ENCODE measurements around the genes ZFPL1, SYVN1 and ZNRD2.

DNA sequence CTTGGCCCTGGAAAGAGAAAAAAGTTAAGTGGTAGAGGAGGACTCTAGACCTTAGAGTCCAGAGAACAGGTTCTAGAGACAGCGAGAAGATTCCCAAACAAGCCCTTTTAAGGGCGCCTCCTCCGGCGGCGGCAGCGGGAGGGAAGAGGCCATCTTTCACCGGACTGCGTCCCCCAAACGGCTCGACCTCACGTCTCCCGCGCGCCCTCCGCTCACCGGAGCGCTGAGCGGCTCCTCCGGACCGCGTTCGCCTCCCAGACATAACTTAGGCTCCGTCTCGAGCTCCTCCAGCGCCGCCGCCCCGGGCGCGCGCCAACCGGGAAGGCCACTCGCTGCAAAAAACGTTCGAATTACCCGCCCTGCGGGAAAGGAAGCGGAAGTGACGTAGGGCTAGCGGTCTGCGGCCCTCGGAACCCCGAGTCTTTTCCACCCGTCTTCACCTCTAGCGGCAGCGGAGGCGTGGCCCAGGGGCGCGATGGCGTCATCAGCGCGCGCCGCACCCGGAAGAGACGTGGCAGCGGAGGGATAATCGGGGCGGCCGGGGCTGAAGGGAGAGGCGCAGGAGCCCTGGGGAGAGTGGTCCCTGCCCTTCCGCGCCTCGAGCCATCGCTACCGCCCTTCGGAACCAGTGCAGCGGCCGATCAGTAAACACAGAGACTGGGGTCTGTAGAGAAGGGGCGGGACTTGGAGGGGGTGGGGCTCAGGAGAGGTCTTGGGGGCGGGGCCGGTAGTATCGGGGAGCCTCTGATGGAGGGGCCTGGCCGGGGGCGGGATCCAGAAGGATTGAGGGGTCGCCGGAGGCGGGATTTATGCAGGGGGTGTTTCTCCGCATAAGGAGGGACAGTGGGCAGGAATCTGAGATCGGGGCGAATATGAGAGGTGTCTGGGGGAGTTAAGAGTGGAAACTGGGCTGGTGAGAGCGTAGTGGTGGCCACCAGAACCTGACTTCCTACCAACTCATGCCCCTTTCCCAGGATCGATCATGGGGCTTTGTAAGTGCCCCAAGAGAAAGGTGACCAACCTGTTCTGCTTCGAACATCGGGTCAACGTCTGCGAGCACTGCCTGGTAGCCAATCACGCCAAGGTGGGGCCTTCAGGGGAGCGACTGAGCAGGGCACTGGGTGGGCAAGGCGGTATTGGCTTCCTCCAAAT, at the start of gene ZFPL1:
ZFPL1 (plus strand) TSS at position 506 of the 1,152 bp plus-strand sequence.
- PRO-cap: bidirectional peak, plus-strand start at position 528 of the sequence, minus-strand start at position 324 of the sequence; bidirectional peak, plus-strand start at position 819 of the sequence, minus-strand start at position 781 of the sequence

DNA sequence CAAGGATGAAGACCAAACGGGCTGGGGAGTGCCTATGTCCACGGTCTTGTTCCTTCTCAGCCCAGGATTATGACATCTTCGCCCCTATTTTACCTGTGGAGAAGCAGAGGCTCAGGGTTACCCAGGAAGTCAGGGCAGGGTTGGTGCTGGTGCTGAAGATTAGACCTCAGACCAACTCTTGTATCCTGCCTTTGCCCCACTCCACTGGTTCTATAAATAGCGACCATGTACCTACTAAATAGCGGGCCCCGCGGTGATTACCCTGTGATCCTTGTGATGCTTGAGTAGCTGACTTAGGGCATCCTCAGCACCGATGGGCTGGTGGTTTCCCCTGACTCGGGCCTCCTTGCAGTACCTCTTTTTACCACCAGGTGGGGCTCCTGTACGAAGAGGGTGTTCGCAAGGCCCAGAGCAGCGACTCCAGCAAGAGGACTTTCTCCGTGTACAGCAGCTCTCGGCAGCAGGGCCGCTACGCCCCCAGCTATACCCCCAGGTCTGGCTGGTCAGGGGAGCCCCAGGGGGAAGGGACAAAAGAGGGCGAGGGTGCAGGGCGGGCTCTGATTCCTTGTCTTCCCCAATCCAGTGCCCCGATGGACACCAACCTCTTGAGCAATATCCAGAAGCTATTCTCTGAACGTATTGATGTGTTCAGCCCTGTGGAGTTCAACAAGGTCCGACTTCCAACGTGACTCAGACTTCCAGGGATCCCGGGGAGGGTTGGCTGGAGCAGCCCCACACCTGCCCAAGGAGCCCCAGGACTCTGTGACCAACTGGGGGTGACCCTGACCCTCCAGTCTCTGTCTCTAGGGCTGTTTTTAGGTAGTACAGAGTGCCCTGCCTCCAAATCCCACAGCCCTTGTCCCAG, 1.3 kb upstream of the TM7SF2 start:
- PRO-cap: no peak

GRCh38 chr11:65118775-65119428, 1.4 kb upstream of the ZNHIT2 start:
- PRO-cap: no peak

DNA sequence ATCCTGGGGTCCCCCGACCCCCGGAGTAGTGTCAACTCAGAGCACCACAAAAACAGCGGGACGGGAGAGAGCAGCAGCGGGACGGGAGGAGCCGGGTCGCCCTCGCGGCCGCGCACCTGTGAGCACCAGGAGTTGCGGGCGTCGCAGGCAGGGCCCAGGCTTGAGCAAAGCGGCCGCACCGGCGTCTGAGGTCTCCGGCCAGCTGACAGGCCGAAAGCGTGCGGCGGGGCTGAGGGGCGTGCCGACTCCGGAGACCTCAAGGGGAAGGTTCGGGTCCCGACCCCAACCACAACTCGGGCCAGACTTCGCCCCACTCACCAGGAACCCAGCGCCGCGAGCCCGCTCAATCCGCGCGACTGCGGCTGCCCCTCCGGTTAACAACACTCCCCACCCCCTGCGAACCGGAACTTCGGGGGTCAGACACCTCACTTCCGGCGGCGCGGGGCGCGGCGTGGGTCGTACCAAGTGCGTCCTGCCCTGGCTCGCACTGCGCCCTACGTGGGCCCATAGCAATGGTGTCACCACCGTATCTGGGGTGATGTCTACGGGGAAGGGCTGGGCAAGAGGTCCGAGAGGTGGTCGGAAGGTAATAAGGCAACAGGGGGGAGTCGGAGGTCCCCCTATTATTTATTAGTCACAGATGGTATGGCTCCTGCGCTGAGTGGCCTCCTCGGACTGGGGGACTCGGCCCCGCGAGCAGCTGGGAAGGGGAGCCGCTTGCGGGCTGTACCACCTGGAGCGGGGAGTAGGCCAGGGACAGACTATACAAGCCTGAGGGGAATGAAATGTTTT, at the start of gene SYVN1:
SYVN1 (minus strand) TSS at position 382 of the 792 bp plus-strand sequence.
- PRO-cap: bidirectional peak, plus-strand start at position 428 of the sequence, minus-strand start at position 358 of the sequence; bidirectional peak, plus-strand start at position 673 of the sequence, minus-strand start at position 677 of the sequence

DNA sequence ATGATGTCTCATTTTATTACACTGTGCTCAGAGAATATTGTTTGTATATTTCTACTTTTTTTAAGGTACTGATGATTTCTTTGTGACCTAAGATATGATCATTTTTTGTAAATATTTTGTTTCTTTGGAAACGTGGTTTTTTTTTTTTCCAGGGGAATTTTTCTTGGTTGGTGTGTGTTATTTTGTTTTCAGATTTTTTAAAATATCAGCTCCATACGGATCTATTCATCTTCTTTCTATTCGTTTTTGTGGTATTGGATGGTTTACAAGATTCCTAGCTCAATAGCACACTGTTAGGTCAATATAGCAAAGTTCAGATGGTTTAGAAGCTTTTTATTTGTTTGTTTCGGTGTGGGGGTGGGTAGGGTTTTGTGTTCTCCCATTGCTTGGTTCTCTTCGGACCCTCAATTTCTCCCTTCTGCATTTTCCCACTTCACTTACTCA, 4.7 kb upstream of the SPDYC start:
- PRO-cap: no peak

DNA sequence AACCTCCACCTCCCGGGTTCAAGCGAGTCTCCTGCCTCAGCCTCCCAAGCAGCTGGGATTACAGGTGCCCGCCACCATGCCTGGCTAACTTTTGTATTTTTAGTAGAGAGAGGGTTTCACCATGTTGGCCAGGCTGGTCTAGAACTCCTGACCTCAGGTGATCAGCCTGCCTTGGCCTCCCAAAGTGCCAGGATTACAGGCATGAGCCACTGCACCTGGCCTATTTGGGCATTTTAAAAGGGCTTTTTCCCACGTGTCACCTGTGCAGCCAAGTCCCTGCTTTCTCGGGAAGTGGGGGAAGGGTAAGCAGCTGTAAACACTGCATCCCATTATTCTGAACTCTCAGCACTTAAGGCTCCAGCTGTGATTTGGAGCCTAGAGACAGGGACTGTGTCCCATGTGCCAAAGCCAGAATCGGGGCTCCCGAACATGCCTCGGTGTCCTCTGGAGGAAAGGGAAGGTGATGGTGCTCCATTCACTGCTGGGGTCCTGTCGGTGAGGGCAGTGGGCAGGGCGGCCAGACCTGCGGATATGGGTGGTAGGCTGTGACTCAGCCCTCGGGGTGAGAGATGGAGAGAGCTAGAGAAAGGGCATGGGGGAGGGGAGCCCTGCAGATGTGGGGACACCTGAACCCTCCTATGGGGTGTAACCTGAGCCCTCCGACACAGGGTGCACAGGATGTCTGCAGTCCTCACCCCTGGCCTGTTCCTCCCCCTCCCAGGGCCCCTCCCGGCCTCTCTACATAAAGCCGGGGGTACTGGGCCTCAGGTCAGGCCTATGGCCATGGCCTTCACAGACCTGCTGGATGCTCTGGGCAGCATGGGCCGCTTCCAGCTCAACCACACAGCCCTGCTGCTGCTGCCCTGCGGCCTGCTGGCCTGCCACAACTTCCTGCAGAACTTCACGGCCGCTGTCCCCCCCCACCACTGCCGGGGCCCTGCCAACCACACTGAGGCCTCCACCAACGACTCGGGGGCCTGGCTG, 31.7 kb downstream of the CAPN1 start:
- PRO-cap: bidirectional peak, plus-strand start at position 378 of the sequence, minus-strand start at position 186 of the sequence; bidirectional peak, plus-strand start at position 772 of the sequence, minus-strand start at position 552 of the sequence

GRCh38 chr11:65425509-65425795, 39.0 kb downstream of the FRMD8 start:
- PRO-cap: no peak

- PRO-cap: no peak
Measured at GRCh38 chr11:65432924-65433947, 46.8 kb downstream of the FRMD8 start.

DNA sequence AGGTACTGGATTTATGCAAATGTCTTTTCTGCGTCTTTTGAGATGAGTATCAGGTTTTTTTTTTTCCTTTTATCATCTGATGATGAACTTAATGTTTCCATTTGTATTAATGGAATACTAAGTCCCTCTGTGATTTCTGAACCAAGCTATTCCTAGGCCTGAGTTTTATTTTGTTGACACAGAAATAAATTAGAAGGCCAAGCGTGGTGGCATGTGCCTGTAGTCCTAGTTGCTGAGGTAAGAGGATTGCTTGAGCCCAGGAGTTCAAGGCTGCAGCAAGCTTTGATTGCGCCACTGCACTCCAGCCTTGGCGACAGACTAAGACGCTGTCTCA, 53.7 kb downstream of the FRMD8 start:
- PRO-cap: no peak

DNA sequence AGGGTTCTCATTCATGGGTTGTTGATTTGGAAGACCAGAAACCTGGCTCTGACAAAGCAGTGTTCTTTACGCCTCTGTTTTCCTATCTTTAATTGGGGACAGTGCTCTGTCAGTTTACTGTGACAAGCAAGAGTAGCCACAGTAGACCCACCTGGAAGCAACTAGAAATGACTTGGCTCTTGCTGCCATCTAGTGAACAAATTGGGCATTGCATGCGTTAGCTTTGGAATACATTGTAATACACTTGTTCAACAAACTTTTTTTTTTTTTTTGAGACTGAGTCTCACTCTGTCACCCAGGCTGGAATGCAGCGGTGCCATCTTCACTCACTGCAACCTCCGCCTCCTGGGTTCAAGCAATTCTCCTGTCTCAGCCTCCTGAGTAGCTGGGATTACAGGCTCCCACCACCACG, 14.1 kb upstream of the SCYL1 start:
- PRO-cap: no peak

DNA sequence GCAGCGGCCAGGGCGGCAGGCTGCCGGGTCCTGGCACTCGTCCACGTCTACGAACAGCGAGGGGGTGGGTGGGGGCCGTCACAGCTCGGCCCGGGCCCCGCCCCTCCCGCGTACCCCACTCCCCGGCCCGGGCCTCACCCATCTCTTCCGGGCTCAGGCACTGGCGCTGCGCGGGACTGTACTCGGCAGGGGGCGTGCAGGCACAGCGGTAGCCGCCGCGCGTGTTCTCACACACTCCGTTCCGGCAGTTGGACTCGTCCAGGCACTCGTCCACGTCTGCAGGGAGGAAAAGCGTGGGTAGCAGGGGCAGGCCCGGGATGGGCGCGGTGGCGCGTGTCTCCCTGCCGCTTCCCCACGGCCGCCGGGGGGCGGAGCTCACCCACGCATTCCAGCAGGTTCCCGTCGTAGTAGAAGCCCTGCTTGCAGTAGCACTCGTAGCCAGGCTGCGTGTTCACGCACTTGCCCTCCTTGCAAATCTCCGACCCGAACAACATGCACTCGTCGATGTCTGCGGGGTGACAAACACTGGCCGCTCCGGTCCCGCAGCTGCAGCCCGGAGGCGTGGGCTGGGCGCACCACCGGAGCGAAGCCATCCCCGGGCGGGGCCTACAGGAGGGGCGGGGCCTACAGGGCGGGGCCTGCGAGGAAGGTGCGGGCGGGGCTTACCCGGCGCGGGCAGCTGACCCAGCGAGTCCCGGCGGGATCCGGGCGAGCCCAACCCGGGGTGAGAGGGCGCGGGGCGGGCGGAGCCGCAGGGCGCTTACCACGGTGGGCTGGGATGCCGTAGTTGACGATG, 15.4 kb downstream of the SCYL1 start:
- PRO-cap: bidirectional peak, plus-strand start at position 690 of the sequence, minus-strand start at position 527 of the sequence

GRCh38 chr11:65546210-65546970, 11.8 kb downstream of the LTBP3 start:
- PRO-cap: bidirectional peak, plus-strand start at chr11:65546874, minus-strand start at chr11:65546577

GRCh38 chr11:65569384-65570681, at the start of gene ZNRD2:
TSS of gene ZNRD2 (plus strand) at chr11:65570477.
- PRO-cap: bidirectional peak, plus-strand start at chr11:65570477, minus-strand start at chr11:65570368

GRCh38 chr11:65574917-65575972, 608 bp upstream of the EHBP1L1 start:
- PRO-cap: no peak

DNA sequence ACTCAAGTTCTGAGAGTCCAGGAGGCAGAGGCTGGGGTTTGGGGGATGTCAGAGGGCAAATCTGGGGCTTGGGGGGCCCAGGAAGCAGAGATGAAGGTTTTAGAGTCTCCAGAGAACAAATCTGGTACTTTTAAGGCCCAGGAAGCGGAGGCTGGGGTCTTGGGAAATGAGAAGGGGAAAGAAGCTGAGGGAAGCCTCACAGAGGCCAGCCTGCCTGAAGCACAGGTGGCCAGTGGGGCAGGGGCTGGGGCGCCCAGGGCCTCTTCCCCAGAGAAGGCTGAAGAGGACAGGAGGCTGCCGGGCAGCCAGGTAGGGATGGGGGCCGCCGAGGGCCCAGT, 7.6 kb downstream of the EHBP1L1 start:
- PRO-cap: no peak

DNA sequence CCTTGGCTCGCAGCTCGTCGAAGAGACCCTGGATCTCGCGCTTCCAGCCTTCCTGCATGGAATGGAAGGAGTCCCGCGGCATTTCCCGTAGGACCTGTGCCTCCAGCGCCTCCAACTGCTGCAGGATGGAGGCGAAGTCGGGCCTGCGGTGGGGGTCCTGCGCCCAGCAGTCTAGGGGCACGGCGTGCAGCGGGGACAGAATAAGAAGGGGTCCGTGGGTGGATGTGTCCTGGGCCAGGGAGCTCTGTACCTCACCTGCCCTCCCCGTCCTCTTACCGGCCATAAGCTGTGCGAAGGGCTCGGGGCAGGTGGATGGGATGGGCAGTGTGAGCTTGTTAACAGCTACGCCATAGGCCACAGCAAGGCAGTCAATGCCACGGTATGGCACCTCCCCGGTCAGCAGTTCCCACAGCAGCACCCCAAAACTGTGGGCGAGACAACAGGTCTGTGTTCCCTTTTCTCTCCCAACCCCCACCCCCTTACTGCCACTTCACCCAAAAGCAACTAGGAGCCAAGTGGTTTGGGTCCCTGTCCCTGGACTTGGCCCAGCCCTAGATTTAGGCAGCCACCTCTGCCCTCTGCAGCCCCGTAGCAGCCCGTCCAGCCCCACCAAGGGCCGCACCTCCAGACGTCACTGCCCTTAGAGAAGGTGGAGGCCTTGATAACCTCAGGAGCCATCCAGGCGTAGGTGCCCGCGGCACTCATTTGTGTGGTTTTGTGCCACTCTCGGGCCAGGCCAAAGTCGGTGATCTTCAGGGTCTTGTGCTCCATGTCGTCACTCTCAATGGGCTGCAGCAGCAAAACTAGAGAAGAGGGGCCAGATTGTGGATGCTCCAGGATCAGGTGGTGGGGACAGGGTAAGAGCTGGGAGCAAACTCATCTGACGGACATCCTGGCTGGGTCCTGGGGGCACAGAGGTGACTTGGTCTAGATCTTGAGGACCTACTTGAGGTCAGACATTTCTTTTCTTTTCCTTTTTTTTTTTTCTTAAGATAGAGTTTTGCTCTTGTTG, 6.1 kb downstream of the MAP3K11 start:
- PRO-cap: no peak

DNA sequence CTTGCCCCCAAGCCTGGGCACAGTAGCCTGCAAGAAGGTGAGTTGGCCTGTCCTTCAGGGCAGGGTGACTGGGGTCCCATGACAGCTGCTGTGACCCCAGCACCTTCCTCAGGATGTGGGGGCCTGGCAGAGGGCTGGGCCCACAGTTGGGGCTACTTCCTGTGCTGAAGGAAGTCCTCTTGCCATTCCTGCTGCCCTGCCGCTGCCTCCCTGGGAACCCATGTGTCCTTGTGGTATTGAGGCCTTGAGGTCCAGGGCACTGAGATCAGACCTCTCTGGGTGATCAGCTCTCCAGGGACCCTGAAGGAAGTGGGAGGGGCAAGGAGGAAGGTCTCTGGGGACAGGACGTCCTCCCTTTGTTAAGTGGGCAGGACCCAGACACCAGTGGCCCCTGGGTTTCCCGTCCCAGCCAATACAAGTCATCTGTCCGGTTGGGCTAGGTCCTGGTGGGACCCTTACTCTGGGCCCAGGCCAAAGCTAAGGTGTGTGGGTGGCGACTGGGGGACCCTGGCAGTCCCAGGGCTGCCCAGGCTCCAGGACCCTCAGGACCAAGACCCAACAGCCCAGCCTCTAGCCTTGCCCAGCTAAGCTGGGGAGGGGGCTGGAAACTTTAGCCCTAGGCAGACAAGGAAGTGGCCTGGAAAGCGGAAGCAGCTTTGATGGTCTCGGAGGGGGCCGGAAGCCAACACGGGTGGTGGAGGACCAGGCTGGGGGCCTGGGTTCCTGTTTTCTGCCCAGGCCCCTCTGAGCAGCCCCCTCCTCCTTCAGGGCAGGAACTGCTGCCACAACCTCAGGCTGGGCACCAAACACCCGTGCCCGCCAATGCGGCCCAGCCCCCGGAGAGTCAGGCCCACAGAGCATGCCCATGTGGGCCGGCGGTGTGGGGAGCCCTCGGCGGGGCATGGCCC, 2.4 kb downstream of the SIPA1 start:
- PRO-cap: no peak

- PRO-cap: bidirectional peak, plus-strand start at chr11:65642256, minus-strand start at chr11:65642071
Measured at GRCh38 chr11:65641672-65642757, 4.1 kb downstream of the SIPA1 start.

- PRO-cap: unidirectional peak, plus-strand start at chr11:65744631
Measured at GRCh38 chr11:65744101-65744875, 23.7 kb upstream of the RNASEH2C start.

DNA sequence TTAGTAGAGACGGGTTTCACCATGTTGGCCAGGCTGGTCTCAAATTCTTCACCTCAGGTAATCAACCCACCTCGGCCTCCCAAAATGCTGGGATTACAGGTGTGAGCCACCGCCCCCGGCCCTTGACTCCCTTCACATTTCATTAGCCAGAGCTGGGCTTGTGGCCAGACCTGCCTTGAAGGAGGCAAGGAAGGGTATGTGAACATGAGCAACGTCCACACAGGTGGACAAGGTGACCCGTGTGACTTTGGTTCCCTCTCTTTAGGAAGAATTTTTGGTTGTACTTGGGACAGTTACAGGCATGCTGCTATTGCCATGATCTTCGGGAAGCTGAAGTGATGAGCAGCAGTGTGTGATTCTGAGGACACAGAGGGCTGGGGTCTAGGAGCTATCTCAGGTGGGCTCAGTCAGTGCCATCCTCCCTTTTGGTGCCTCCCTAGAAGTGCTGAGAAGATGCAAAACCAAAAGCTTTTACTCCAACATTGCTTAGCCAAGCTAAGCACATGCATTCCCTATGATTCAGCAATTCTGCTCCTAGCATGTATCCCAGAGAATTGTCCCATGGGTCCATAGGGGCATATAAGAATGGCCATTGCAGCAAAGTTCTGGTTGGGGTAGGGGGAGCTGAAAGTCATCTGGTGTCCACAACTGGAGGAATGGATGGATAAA, 6.1 kb downstream of the AP5B1 start:
- PRO-cap: no peak